ENCODE measurements around the genes CD40LG and ATP11C.

- RRBS = no CpG with 5 or more reads among the region's 2 CpGs
Observed at GRCh38 chrX:134946986-134947423, 31.9 kb upstream of the MOSPD1 start.

DNA sequence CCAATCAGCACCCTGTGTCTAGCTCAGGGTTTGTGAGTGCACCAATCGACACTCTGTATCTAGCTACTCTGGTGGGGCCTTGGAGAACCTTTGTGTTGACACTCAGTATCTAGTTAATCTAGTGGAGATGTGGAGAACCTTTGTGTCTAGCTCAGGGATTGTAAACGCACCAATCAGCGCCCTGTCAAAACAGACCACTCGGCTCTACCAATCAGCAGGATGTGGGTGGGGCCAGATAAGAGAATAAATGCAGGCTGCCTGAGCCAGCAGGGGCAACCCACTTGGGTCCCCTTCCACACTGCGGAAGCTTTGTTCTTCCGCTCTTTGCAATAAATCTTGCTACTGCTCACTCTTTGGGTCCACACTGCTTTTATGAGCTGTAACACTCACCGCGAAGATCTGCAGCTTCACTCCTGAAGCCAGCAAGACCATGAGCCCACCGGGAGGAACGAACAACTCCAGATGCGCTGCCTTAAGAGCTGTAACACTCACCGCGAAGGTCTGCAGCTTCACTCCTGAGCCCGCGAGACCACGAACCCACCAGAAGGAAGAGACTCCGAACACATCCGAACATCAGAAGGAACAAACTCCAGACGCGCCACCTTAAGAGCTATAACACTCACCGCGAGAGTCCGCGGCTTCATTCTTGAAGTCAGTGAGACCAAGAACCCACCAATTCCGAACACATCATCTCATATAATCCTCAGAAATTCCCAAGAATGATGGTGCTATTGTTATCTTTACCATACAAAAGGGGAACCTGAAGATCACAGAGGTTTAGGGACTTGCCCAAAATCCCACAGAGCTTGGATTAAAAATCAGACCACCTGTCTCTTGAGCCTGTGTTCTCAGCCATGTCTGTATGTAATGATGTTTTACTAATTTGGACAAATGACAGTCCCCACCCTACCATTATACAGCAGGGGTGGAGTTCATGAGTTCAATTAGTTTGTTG lies 17.3 kb downstream of the ETDC start:
- RRBS = no CpG with 5 or more reads among the region's 25 CpGs

- RRBS = no CpG with 5 or more reads among the region's 5 CpGs
Observed at GRCh38 chrX:135384053-135384556, 37.6 kb upstream of the SMIM10L2A start.

GRCh38 chrX:135544338-135544771 lies 23.9 kb downstream of the INTS6L start:
- RRBS = no CpG with 5 or more reads among the region's 4 CpGs

GRCh38 chrX:136070682-136070926 lies 85.4 kb downstream of the SLC9A6 start:
- RRBS = no CpG with 5 or more reads among the region's 3 CpGs

DNA sequence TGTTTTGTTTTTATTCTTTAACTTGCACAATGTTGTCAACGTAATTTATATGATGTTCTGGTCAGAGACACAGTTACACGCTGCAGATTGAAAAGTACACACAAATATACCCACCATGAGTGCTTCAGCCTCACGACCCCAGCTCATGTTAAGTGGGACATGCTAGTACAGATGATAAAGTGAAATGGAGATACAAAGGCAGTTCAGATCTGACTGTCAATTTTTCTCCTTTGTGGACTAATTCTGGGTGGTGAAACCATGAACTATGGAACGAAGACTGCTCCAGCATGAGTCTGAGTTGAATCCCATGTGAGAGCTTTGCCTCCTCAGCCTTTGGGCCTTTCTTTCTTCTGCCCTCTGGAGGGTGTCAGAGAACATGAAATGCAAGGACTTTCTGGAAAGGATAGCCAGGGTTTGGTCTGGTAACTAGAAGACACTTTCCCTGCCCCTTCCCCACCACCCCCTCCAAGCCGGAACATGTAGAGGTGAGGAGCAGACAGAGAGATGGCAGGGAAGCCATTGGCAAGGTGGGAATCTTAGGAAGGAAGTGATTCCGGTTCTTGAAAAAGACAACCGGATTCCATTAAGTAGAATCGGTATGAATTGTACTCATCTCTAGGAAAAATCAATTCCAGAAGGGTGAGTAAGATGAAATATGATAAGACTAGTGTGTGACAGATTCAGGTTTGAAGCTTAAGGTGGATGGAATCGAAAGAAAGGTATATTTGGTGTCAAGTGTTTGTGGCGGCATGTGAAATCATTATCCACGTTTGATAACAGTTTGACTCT lies 30.6 kb upstream of the FHL1 start:
- RRBS = 49% methylated on average over 1 of the region's 11 CpGs

DNA sequence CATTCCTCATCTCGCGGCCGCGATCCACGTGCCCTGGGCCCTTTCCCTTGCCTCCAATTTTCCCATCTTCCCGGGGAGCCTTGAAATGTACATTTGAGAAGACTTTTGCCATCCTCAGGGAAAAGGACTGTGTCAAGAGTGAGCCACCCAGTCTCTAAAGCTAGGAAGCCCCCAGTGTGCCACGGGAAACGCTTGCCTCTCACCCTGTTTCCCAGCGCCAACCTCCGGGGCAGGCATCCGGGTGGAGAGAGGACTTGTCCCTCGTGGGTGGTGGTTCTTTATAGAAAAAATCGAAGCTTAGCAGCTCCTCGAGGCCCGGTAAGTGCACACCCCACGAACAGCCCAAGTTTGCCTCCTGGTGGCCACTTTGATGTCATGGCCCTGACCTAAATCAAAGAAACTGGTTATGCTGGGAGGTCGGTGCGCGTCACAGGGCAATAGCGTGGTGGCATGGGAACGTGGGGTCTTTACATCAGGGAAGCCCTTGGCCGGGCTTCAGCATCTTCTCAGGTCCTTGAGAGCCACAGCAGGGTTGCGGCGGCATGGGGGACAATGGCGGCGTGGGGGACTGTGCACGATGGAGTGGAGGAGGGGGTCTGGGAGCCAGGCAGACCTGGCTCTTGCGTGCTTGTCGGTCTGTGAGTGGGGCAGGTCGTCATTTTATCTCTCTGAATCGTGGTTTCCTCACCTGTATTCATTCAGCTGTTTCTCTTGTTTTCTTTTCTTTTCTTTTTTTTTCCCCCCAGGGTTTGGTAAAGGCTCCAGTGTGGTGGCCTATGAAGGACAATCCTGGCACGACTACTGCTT lies 12.5 kb downstream of the FHL1 start:
- RRBS = 25% methylated on average over 5 of the region's 32 CpGs

GRCh38 chrX:136255443-136256128 lies 4.4 kb upstream of the MAP7D3 start:
- RRBS = no CpG with 5 or more reads among the region's 8 CpGs

- RRBS = no CpG with 5 or more reads among the region's 8 CpGs
Observed at GRCh38 chrX:136648045-136648475, at the start of gene CD40LG. Gene CD40LG (plus strand): TSS chrX:136648158.

GRCh38 chrX:136662160-136662533 lies 14.2 kb downstream of the CD40LG start:
- RRBS = no CpG with 5 or more reads among the region's 3 CpGs

DNA sequence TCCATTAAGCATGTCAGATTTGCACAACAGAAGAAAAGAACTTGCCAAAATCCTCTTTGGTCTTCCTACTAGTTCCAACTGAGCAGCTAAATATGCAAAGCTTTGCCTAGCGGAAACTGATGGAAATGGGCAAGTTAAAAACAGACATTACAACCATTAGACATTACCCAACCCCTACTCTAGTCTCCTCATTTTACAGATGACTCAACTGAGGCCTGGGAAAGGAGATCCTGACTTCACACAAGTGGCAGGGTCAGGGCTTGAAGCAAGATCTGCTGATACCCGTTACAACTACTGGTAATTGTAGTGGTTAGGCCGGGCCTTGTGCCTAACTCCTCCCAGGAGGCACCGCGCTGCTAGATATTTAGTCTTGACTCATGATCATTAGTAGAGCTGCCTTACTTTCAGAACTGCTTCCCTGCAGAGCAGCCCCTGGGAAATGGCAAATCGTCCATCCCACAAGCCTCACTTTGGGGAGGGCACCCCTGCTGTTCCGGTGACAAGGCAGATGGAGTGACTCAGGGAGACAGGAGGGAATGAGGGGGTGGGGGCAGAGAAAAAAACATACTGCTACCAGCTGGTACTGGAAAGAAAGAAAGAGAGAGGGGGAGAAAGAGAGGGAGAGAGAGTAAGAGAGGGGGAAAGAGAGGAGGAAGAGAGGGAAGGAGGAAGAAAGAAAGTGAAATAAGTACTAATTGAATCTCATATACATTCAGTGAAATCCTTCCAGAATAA lies 12.2 kb downstream of the ARHGEF6 start:
- RRBS = no CpG with 5 or more reads among the region's 7 CpGs

GRCh38 chrX:137550465-137551055 lies 15.4 kb upstream of the ZIC3 start:
- RRBS = 32% methylated on average over 5 of the region's 41 CpGs

DNA sequence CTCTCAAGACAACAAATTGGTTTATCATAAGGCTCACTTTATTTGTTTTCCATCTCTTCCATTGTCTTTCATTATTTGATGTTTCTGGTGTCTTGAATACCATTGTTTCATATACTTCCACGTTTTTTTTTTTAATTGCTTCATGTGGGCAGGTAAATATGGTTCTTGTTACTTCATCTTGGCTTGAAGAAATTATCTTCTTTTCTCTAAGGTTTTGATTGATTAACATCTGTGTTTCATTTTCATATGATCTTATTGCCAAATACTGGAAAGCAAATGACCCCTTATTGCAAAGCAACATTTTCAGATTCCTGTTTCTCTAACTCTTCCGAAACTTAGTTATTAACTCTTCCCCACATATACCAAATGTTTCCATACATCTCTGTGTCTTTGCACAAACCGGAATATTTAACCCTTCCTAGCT lies 565.4 kb downstream of the ZIC3 start:
- RRBS = no CpG with 5 or more reads among the region's 3 CpGs

DNA sequence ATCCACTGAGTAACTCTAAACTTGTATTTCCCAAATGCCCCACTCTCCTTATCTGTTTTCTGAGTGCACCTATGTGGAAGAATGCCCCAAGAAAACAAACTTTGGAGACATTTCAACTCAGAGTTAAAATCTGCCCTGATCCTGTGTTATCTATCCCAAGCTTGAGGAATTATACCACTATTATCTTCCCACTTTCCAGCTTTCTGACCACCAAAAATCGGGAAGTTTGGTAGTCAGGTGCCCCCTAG lies 232.7 kb upstream of the F9 start:
- RRBS = no CpG with 5 or more reads among the region's 1 CpG

DNA sequence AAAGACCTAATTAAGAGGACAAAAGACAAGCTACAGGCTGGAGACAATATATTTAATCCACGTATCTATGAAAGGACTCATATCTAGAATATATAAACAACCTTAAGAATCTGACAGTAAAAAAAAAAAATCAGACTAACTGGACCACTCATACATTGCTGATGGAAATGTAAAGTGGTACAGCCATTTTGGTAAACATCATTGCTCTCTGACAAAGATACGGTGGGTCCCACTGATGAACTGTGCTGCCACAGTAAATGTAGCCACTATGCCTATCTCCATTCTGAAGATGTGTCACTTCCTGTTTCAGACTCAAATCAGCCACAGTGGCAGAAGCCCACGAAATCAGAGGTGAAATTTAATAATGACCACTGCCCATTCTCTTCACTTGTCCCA lies 304 bp upstream of the F9 start:
- RRBS = no CpG with 5 or more reads among the region's 3 CpGs

- RRBS = 16% methylated on average over 1 of the region's 25 CpGs
Observed at GRCh38 chrX:139691378-139691837, 16.6 kb downstream of the MCF2 start.

- RRBS = no CpG with 5 or more reads among the region's 3 CpGs
Observed at GRCh38 chrX:139726970-139728039, 19.3 kb upstream of the MCF2 start.

DNA sequence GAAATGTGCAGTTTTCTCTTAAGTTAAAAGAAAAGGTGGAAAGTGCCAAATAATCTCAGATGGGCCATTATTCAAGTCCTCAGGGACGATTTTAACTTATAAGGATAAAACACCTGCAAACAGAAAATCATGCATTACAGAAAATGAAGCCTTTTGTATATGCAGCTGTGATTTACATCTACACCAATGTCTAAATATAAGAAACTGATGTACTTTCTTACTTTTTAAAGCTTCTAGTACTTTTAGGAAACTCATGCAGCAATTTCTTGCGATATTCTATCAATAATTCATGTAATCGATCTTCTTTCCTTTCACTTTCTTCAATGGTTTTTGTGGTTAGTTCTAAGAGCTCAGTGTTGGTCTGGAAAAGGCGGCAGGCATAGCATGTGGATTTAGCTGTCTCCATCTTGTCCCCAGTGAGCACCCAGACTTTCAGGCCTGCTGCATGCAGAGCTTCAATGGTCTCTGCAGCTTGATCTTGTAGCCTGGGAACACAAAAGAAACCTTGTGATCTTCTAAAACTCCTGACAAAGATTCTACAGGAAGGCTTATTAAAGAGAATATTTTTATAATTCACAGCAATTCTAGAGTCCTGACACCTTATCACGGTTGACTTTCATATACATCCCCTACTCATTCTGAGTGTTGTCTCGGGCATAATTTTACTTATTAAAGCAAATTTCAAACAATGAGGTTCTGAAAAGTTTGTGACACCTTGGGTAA lies 66.7 kb upstream of the MCF2 start:
- RRBS = no CpG with 5 or more reads among the region's 6 CpGs

- RRBS = 15% methylated on average over 11 of the region's 30 CpGs
Observed at GRCh38 chrX:139932933-139933359, at the start of gene ATP11C. Gene ATP11C (minus strand): TSS chrX:139933053.